Colon Carcinoma Metastatic in the Lung (tissue), 2 donors: ENCODE results near the genes COL8A2, GRIK3 and DNALI1.

DNA sequence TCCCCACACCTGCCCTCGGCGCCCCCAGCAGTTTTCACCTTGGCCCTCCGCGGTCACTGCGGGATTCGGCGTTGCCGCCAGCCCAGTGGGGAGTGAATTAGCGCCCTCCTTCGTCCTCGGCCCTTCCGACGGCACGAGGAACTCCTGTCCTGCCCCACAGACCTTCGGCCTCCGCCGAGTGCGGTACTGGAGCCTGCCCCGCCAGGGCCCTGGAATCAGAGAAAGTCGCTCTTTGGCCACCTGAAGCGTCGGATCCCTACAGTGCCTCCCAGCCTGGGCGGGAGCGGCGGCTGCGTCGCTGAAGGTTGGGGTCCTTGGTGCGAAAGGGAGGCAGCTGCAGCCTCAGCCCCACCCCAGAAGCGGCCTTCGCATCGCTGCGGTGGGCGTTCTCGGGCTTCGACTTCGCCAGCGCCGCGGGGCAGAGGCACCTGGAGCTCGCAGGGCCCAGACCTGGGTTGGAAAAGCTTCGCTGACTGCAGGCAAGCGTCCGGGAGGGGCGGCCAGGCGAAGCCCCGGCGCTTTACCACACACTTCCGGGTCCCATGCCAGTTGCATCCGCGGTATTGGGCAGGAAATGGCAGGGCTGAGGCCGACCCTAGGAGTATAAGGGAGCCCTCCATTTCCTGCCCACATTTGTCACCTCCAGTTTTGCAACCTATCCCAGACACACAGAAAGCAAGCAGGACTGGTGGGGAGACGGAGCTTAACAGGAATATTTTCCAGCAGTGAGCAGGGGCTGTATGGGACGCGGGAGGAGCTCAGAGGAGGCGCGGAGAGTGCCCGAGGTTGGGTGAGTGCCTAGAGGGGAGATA, 4.4 kb downstream of the TFAP2E start:
- PRO-cap, 2 experiments, result no peak in any of the 2 experiments

DNA sequence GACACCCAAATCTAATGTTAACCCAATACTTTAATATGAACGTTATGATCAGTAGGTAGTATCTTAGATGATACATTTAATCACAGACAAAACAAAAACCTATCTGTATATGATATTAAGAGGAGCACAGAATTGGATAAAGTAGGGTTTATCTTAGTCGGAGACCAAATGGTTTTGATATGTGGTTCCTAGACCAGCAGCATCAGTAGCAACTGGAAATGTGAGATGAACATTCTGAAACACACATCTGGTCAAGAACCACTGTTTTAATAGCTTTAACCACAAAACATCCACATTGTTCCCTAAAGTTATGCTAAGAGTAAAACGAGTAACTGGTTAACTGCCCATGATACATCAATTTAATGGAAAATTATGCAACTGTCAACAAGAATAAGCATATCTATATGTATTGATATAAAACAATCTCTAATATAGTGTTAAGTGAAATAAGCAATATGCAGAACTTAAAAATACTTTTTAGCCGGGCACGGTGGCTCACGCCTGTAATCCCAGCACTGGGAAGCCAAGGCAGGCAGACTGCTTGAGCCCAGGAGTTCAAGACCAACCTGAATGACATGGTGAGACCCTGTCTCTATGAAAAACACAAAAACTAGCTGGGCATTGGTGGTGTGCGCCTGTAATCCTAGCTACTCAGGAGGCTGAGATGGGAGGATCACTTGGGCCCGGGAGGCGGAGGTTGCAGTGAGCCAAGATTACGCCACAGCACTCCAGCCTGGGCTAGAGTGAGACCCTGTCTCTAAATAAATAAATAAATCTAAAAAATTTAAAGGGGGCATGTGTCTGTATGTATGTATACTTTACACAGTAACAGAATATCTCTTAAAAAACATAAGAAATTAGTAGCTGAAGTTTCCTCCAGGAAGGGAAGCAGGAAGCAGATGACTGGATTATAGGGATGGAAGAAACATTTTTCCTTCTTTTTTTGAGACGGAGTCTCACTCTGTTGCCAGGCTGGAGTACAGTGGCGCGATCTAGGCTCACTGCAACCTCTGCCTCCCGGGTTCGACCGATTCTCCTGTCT, 28.8 kb downstream of the TFAP2E start:
- PRO-cap, 2 experiments, result no peak in any of the 2 experiments

DNA sequence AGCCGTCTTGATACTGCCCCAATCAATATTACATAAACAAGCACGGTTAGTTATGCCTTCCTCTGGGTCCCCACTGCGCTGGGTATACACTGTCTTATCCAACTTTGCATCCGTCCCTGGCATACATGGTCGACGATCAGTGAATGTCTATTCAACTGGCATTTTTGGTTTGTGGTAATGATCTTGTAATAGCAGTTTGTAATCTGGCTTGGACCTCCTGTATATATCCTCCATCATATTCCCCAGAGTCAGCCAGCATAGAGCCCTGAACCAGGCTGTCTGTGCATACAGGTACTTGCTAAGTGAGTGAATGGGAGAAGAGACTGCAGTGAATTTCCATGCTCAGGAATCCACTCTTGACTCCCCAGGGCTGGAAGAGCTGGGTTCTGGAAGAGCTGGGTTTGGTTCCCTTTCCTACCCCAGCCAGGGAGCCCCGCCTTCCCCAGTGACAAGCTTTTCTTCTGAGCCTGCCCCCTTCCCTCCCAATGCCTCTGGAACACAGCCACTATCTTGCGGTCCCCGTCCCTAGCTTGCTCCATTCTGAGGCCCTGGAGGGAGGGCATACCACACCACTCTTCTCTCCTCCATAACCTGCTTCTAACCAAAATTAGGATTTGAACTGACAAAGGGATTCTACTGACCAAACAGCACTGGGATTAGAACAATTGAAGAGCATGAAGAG, 992 bp downstream of the C1orf216 start:
- PRO-cap, 2 experiments, result no peak in any of the 2 experiments

- PRO-cap, 2 experiments, result no peak in any of the 2 experiments
Observed at GRCh38 chr1:35764273-35764730, 5.5 kb downstream of the CLSPN start.

GRCh38 chr1:36023338-36023843, 60.5 kb upstream of the TEKT2 start:
- PRO-cap, 2 experiments, result no peak in any of the 2 experiments

GRCh38 chr1:36124909-36126057, at the start of gene COL8A2:
COL8A2 (minus strand) TSS chr1:36125222.
- PRO-cap, 2 experiments, result peak in 2 of 2 experiments; most common plus-strand start chr1:36125268 (in 1); most common minus-strand start chr1:36125222 (in 2)

GRCh38 chr1:36200007-36200710, 24.1 kb upstream of the THRAP3 start:
- PRO-cap, 2 experiments, result no peak in any of the 2 experiments

DNA sequence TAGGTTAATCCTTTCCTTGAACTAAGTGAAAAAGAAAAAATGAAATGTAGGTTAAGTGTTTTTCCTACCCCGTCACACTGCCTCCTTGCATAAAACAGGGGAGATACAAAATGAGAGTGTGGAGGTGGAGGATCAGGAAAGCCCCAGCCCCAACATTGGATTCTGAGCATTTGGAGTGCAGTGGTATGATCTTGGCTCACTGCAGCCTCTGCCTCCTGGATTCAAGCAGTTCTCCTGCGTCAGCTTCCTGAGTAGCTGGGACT, 3.4 kb upstream of the SH3D21 start:
- PRO-cap, 2 experiments, result no peak in any of the 2 experiments

DNA sequence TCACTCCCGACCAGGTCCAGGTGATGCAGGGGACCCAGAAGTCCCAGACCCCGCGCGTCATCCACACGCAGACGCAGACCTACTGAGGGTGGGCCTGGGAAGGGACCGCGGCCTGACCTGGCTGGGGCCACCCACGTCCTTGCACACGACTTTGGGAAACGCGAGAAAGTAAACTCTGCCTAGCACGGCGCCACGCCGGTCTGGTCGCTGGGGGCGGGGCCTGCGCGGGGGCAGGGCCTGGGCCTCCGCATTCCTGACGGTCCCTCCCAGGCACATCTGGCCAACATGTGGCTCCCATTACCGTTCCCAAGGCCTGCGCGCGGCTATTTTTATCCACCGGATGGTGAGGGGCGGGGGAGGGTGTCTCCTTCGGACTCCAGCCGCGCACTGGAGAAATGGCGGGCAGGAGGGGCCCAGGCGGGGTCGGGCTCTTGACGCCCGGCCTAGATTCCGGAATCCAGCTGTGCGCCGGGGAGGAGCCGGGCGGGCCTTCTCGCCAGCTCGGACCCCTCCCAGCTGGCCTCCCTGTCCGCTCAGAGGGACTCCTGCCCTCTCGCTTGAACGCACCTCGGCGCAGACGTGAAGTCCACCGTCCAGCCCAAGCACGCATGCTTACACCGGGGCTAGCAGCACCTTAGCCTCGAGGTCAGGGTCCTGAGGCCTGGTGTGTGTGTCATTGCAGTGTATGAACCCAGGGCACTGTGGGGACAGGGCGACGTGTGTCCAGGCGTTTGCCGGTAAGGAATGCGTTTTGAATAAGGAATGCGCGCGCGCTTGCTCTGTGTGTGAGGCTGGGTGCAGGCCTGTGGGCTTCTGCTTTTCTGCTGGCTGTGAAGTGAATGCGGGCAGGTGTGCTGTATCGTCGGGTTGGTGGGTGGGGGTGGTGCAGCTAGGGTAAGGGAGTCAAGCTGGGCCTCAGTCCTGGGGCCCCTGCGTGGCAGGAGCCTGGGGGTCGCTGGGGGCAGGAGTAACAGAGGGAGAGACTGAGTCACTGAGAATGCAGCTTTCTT, 2.1 kb downstream of the EVA1B start:
- PRO-cap, 2 experiments, result no peak in any of the 2 experiments

- PRO-cap, 2 experiments, result no peak in any of the 2 experiments
Observed at GRCh38 chr1:36354794-36355332, 30.9 kb downstream of the STK40 start.

DNA sequence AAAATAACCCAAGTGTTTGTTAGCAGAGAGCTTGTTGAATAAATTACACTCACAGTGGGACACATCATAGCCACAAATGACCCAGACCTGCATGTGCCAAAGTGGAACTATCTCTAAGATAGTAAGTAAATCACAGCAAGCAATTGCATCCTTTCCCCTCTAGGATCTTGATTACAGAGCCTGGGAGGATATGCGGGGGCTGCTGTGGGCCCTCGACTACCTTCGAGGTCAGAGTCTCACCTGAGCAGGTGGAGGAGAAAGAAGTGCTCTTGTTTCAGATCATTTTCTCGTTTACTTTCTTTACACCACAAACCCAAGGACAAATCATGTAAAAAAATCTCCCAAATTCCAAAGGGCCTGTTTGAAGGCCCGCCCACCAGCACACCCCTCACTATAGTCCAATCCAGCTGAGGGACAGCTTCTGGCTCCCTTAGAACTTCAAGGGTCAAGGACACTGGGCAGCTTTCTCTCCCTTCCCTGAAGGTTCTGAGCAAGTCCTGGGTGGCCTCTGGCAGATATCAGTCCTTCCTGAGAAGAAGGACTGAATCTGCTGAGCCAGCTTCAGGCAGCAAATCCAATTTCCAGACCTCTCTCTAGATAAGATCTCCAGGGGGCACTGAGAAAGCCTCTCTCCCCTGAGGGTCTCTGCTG, 5.6 kb downstream of the STK40 start:
- PRO-cap, 2 experiments, result no peak in any of the 2 experiments

- PRO-cap, 2 experiments, result no peak in any of the 2 experiments
Observed at GRCh38 chr1:36380861-36381953, 4.5 kb downstream of the STK40 start.

DNA sequence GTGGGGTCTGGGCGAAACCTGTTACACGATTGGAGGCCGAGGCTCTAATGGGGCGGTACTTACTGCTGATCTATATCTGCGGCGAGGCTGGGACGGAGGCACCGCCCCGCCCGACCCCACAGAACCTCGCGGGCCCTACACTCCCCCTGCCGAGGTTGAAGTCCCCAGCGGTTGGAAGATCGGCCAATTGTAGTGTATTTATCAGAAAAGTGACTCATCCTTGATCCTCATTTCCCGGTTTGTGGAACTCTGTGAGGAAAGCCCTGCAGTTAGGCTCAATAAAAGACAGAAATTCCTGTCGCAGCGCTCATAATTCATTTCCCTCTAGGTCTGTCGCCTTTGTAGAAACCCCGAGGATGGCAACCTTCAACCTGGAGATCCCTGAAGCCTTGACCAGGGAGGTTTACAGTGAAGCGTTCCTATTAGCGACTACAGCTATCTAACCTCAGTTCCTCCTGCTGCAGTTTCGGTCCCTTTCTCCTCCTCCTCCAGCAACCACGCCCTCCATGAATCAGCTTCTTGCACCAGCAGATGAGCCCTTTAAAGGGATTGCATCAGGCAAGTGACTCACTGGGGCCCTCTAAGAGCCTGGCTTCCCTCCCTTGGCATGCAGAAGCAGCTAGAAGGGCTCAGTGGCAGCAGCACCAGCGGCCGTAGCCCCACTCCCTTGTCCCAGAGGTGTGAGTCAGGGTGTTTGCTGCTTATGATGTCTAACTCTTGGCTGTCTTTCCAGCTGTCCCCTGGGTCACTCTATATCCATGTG, 548 bp upstream of the STK40 start:
- PRO-cap, 2 experiments, result peak in 2 of 2 experiments; most common plus-strand start position 75 of the sequence (in 2); most common minus-strand start position 480 of the sequence (in 2)

- PRO-cap, 2 experiments, result peak in 1 of 2 experiments; most common minus-strand start chr1:36401512 (in 1)
Observed at GRCh38 chr1:36401427-36401874, 3.7 kb upstream of the LSM10 start.

- PRO-cap, 2 experiments, result no peak in any of the 2 experiments
Observed at GRCh38 chr1:37033949-37035124, at the start of gene GRIK3. GRIK3 (minus strand) TSS chr1:37034515.

- PRO-cap, 2 experiments, result no peak in any of the 2 experiments
Observed at GRCh38 chr1:37036074-37036592, 1.8 kb upstream of the GRIK3 start.

DNA sequence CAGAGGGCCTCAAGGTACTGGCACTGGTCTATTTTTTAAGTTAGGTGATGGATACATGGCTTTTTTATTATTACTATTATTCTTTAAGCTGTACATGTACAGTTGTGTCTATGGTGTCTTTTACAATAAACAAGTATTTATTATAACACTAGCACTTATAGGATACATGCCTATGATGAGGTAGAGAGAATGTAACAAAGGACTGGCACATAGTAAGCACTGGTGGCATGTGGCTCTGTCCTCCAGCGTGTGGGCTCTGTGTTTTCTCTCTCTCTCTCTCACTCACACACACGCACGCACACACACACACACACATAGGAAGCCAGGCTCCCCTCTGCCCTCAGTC, 1.2 kb upstream of the ZC3H12A start:
- PRO-cap, 2 experiments, result no peak in any of the 2 experiments

- PRO-cap, 2 experiments, result no peak in any of the 2 experiments
Observed at GRCh38 chr1:37481236-37482147, 7.1 kb downstream of the ZC3H12A start.

DNA sequence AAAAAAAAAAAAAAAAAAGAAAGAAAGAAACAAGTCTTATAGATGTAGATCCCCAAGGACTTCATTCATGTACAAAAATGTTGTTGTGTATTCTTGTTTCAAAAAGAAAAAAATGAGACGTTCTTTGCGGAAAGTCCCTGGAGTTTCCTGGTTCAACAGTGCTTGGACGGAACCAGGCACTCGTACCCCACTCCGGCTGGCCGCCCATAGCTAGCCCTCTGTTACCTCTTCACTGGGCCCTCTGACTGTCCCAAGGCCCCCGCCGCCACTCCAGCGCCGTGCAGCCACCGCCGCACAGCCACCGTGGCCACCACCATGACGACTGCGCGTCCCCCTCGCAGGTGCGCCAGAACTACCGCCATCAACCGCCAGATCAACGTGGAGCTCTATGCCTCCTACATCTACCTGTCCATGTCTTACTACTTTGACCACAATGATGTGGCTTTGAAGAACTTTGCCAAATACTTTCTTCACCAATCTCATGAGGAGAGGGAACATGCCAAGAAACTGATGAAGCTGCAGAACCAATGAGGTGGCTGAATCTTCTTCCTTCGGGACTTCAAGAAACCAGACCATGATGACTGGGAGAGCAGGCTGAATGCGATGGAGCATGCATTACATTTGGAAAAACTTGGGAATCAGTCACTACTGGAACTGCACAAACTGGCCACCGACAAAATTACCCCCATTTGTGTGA, 9.5 kb downstream of the SNIP1 start:
- PRO-cap, 2 experiments, result no peak in any of the 2 experiments

GRCh38 chr1:37556499-37557469, at the start of gene DNALI1:
DNALI1 (plus strand) TSS chr1:37556940.
- PRO-cap, 2 experiments, result peak in 2 of 2 experiments; most common plus-strand start chr1:37556980 (in 2); most common minus-strand start chr1:37556813 (in 1)